Monocyte (primary cell): ENCODE results near the genes CALHM4 and RWDD1.

GRCh38 chr6:111850739-111850938 is 22.6 kb downstream of the FYN start:
- PRO-cap, 2 experiments = peak in 2 of 2 experiments; most common minus-strand start chr6:111850834 (in 2)

DNA sequence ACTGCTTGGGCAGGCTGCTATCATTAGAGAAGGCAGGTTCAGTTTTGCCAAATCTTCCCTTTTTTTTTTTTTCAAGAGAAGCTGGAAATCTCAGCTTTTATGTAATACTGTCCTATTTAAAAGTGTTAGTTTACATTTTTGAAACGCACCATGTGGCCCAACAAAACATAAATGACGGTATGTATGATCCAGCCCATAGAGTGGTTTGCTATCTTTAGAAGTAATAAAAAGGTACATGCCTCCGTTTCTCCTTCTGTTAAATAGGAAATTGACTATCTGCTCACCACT is 21.5 kb downstream of the FYN start:
- PRO-cap, 2 experiments = peak in 1 of 2 experiments; most common minus-strand start position 199 of the sequence (in 1)

DNA sequence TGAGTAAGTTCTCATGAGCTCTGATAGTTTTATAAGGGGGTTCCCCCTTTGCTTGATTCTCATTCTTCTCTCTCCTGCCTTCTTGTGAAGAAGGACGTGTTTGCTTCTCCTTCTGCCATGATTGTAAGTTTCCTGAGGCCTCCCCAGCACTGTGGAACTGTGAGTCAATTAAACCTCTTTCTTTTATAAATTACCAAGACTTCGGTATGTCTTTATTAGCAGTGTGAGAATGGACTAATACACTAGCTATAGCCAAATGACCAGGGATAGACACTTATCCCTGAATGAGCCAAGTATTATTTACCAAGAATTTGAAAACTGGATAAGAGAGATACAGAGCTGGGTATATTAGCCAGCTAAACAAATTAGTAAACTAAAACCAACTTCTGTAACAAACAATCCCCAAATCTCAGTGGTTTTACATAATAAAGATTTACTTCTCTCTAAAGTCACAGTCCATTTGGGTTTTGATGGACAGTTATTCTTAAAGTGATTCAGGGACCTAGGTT is 7.6 kb upstream of the FYN start:
- PRO-cap, 2 experiments = no peak in any of the 2 experiments

- PRO-cap, 2 experiments = no peak in any of the 2 experiments
Measured at GRCh38 chr6:111996944-111997532, 56.9 kb upstream of the CCN6 start.

DNA sequence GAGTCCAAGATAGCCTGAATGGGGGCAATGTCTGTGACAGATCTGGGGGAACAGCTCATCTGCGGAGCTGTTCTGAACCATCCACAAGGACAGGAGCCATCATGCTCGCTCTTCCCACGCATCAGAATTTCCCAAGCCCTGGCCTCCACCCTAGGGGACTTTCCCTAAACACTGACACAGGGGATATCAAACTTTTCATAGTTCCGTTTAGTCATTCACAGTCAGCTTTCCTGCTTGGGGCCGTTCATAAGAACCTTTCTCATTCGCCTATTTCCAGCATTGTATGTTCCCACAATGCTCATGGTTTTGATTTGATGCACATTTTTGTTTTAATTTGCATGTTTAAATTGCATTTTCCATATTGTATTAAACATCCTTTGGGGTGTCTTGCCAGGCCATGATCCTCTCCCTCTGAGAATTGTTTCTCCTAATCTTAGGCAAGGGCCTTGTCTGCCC is 37.5 kb upstream of the CCN6 start:
- PRO-cap, 2 experiments = no peak in any of the 2 experiments

DNA sequence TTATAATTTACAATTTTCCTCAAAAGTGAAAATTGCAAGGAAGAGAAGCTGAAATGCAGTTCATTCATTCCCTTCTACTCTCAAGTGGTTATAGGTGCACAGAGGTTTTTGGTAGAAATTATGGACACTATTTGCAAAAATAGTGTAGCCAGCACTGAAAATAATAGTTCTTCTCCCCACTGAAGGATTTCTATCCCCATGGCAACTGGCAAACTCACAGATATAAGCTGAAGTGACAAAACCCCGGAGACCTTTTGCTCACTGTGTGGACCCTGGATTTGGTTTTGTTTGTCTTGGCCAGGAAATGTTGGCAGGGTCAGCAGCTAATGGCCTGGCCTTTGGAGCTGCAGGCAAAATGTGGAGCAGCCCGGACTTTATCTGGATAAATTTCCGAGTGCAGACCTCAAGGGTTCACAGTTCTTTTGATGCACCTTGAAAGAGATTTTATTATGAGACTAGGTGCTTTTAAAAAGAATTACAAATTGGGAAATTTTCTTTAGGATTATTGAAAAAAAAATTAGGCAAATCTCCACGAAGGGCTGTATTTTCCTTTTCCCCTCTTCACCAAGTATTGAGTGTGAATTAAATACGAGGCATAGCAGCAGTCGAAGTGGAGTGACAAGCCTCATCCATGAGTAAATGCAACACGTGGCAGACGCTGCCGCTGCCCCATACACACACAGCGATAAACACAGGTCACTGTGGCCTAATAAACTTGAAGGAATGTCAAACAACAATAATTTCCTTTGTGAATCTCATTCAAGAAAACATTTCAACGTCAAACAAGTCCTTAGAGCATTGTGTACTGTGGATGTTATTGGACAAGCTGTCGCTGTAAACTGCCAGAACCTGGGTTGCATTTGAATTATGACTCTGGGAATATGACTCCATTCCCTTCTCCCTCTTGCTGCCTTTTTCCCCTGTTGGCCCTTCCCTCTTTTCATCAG is 35.2 kb upstream of the CCN6 start:
- PRO-cap, 2 experiments = no peak in any of the 2 experiments

GRCh38 chr6:112030940-112031533 is 22.9 kb upstream of the CCN6 start:
- PRO-cap, 2 experiments = no peak in any of the 2 experiments

DNA sequence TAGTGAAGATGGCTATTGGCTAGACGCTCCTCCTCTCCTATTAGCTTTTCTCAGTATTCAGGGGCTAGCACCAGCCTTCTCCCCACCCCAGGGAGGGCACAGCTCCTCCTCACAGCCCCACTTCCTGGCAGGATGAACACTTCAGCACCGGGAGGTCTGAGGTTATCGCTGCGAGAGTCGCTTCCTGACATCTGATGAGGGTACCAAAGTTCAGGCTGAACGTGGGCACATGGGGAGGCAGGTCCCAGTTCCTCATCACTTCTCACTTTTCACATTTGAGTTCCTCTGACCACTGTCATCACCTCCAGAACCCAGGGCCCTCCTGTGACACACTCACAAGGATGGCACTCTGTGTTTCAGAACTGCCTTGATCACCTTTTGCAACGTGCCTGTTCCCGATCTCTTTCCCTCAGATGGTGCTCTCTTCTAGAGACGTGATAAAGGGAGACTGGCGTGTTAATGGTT is 66.6 kb downstream of the LAMA4 start:
- PRO-cap, 2 experiments = no peak in any of the 2 experiments

- PRO-cap, 2 experiments = no peak in any of the 2 experiments
Measured at GRCh38 chr6:112214437-112215086, 39.8 kb downstream of the LAMA4 start.

DNA sequence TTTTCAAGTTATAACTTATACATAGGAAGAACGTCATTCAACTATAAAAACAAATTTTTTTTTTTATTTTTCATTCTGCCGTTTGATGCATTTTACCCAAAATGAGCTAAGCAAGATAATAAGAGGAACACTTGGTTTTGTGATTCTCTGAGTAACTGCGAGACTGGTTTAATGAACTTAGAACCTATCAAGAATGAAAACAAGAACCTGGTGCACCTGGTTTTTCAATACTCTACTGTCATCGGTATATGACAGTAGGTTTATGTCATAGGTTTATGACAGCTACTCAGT is 20.3 kb downstream of the LAMA4 start:
- PRO-cap, 2 experiments = no peak in any of the 2 experiments

DNA sequence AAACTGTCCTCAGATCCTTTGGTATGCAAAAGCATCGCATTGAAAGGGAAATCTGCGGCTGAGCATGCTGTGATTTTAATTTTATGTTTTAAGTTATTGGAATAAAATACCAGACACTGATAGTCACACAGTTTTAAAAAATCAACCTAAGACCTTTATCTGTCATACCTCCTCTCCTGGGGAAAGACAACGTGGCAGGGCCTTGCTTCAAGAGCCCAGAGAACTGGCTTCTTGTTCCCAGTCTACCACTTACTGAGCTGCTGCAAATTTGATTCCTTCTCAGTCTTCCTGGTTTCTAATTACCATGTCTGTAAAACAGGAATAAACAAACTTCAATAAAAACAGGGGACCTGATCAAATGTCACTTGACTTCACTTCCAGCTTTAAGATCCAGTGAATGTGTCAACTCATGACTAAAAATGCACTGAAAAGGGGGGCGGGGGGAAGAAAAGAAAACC is 494.8 kb upstream of the MARCKS start:
- PRO-cap, 2 experiments = no peak in any of the 2 experiments

- PRO-cap, 2 experiments = peak in 2 of 2 experiments; most common plus-strand start chr6:113634776 (in 1); most common minus-strand start chr6:113634643 (in 2)
Measured at GRCh38 chr6:113634577-113635268, 222.4 kb upstream of the MARCKS start.

- PRO-cap, 2 experiments = no peak in any of the 2 experiments
Measured at GRCh38 chr6:113903634-113904263, 46.6 kb downstream of the MARCKS start.

DNA sequence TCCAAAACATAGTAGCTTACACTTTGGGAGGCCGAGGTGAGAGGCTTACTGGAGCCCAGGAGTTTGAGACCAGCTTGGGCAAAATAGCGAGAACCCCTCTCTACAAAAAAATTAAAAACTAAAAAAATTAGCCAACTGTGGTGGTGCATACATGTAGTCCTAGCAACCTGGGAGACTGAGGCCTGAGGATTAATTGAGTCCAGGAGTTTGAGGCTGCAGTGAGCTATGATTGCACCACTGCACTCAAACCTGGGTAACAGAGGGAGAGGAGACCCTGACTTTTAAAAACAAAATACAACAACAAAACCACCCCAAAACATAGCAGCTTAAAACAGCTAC is 49.5 kb downstream of the MARCKS start:
- PRO-cap, 2 experiments = no peak in any of the 2 experiments

DNA sequence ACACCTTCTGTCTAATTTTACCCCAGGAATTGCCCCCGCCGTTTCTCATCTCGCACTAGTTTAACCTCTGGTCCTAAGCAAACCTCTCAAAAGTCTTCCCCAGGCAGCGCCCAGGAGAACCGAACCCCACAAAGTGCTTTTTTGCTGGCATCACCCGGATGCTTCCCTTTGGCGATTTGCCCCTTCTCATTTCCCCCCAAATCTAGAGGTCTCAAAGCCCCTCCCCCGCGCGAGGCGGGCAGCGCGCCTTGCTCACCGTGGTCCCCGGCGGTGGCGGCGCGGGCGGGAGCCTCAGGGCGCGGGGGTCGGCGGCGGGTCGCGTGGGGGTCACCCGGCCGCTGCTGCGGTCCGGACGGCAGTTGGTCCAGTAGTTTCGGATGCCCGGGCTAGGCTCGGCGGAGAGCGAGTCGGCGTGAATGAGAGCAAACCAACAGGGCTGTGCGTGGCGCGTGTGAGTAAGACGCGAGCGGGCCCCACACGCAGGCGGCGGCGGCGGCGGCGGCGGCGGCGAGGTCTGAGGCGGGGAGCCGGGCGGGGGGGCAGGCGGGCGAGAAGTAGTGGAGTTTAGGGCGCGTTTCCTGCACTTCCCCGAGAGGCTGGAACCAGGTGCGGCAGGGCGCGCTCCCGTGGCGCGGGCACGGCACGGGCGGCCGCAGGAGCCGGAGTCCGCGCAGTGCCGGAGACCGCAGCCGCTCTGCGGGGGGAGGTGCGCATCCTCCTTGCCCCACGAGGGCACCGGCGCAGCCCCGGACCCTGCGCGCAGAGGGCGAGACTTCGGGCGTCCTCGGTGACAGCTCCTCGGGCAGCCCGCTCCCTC is 676 bp downstream of the HS3ST5 start:
- PRO-cap, 2 experiments = no peak in any of the 2 experiments

DNA sequence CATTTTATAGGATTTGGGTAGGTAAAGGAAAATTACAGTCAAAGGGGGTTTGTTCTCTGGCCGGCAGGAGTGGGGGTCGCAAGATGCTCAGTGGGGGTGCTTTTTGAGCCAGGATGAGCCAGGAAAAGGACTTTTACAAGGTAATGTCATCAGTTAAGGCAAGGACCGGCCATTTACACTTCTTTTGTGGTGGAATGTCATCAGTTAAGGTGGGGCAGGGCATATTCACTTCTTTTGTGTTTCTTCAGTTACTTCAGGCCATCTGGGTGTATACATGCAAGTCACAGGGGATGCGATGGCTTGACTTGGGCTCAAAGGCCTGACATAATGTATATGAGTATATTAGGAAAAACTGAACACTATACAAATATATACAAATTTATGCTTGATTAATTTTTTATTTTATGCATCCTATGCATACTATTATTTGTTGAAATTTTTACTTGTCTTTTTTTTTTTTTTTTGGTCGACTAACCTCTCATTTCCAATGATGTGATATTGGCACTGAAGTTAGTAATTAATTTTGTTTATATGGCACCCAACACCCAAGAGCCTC is 85.2 kb upstream of the HS3ST5 start:
- PRO-cap, 2 experiments = no peak in any of the 2 experiments

GRCh38 chr6:116033820-116034060 is 27.0 kb downstream of the FRK start:
- PRO-cap, 2 experiments = no peak in any of the 2 experiments

DNA sequence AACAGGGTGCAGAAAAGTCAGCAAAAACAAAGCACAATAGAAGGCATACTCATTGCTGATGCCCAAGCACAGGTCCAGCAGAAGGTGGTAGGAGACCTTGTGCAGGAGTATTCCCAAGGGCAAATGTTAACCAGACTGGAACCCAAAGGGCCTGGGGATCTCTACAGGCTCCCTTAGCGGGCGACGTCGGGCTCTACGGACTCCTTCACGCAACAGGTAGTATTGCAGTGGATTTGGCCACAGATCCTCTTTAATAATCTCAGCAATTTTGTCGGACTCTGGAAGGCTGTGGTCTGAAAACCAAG is 1.4 kb downstream of the TSPYL1 start:
- PRO-cap, 2 experiments = peak in 2 of 2 experiments; most common minus-strand start position 215 of the sequence (in 2)

GRCh38 chr6:116553407-116554047 is at the start of gene CALHM4:
CALHM4 (plus strand) TSS chr6:116553751.
- PRO-cap, 2 experiments = no peak in any of the 2 experiments

DNA sequence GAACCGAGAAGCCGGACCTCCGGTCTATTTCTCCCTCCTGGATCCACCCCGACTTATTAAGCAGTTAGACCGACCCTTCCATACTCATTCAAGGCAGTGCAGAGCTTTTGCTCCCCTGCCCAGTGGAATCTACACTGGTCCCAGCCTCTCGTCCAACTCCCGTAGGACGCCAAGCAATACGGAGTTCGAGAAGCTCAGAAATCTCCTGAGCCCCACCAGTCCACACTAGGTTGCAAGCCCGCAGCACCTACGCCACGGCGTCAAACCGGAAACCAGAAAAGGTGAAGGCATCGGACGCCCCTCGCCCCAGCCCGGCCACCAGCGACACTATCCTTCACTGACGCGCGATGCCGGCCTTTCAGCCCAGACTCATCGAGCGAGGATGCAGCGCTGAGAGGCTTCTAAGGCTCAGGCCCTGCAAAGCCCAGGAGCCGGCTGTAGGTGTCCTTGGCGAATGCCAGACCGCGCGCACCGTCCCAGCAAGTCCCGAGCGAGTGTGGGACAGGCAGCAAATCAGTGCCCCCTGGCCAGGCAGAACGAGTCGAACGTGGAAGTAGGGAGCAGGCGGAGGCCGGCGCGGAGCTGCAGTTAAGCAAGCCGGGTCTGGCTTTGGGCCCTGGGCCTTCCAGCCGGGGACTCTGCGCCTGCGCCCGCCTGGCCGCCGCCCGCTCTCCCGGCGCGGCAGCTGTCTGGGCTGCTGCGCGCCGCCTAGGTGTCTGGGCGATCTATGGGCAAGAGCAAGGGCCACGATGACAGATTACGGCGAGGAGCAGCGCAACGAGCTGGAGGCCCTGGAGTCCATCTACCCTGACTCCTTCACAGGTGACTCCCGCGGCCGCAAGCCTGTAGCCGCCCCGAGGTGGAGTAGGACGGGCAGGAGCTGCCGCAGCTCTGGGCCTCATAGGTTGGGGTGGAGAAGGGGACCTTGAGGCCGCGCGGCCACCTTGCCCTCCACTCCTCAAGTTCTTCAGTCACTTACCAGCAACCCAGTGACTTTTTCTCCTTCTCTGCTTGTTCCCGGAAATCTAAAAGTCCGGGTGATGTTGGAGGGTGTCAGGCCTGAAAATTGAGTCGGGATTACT is at the start of gene RWDD1:
RWDD1 (plus strand) TSS at position 671 of the 1,082 bp plus-strand sequence.
- PRO-cap, 2 experiments = peak in 2 of 2 experiments; most common plus-strand start position 655 of the sequence (in 2); most common minus-strand start position 371 of the sequence (in 2)